AG04449 (cell line): ENCODE measurements around a stretch of chr4.

DNA sequence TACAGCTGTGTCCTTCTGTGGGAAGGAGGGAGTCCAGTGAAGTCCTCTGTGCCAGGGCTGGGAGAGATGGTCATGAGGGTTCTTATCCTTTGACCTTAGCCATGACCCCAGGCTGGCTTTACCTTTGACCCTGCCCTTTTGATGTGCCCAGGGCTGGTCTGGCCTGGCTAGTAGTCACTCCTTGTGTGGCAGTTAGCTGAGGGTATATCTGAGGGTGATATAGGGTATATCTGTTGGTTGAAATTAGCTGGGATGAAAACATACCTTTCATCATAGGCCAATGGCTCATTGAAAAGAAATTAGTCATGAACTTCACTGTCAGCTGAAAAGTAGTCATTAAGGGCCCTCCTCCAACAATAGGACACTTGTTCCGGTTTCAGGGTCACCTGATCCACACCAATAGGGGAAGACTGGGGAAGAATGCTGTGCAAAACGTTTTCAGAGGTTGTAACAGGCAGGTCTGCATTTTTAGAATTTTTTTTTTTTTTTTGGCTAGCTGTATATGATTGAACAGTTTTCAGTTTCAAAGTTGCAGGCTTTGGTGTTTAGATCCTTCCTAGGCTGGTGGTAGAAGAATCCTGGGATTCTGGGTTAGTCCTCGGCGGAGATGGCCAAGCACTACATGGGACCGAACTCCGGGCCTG lies 74.6 kb upstream of the STOX2 start:
- RRBS: no CpG with 5 or more reads among the region's 6 CpGs

DNA sequence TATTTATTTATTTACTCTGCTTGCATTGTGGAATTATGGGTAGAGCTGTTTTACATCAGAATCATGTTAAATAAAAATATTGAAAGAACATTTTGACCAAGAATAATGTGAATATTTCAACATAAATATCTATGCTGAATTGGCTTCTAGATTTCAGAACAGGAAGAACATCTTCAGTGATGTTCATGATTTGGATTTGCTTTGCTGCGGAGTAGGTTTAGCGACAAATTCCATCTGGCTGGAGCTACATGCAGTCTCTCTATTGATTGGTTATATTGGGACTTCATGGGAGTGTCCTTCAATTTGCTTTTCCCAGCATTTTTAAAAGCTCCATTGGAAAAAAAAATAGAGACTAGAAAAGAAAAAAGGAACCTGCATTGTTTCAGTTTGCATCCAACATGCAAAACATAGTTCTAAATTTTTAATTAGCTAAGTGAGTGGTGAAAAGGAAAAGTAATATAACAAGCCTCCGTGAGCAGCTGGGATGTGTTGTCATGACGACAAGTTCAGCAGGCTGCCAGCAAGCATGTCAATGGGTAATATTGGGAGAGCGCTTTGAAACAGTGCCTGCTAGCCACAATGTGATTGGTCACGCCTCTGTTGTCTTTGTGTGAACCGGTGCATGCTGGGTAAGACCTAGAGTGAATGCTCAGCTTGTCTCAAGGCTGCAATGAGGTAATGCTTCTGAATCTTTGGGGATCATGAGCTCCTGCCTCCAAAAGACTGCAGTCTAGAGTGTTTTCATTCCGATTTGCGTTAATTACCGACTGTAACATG lies 54.7 kb downstream of the STOX2 start:
- RRBS: no CpG with 5 or more reads among the region's 10 CpGs

DNA sequence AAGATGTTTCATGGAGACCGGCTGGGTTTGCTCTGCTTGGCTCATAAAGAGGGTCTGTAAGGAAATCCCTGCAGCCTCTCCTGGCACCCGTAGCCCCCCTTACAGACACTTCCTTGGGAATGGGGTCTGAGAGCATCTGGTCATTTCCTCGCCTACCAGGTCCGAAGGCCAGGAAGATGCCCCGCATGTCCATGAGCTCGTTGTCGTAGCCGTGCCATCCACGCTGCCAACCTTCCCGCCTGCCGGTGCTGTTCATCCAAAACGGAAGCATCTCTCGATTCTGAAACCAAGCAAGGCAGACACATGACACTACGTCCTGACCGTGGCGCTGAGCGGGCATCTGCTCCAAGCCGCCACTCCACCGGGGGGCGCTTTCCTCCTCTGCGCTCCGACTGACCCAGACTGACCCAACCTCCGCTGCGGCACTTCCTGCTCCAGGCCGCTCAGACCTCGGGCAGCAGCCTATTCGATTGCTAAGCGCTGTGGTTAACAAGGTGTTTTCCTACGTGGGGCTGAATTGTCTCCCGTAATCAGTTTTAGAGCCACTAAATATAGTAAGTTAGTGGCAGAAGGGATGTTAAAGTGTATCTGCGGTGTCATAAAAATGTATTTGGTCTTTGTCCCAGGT lies 120.5 kb downstream of the ENPP6 start:
- RRBS: no CpG with 5 or more reads among the region's 31 CpGs

DNA sequence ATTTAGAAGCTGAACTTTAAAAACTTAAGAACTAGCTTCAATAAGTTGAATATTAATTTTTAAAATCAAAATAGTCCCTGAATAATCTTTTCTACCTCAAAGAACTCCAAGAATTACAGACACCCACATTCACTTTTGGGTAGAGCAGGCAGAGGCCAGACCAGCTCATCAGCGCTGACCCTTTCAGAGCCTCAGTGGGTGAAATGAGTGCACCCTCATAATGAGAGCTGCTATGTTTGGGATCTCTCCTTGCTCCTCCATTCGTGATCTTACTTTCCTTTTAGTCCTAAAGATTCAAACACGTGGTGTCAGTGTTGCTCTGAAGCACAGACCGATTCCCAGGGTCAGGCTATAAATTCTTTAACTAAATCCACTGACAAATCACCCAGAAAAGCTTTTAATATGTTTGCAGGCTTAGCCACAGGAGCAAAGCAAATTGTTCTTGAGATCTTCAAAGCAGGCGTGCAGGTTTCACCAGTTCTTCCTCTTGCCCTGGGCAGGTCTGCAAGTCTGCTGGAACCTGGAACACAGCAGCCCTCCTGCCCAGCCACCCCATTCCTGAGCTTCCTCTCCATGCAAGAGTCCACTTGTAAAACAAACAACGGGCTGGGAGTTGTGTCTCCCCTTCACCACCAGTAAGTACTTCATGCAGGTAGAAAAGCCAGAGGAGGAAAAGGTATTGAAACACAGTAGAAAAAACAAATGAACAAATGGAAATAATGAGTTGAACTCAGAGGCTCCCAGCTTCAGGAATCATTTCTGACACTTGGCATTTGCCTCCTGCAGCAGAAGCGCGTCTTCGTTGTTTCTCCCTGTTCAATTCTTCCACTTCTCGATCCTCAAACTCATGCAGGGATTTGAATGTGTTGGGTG lies 70.1 kb upstream of the ENPP6 start:
- RRBS: no CpG with 5 or more reads among the region's 10 CpGs

GRCh38 chr4:184328043-184328694 lies 110.5 kb upstream of the ENPP6 start:
- RRBS: no CpG with 5 or more reads among the region's 7 CpGs

- RRBS: no CpG with 5 or more reads among the region's 15 CpGs
Measured at GRCh38 chr4:184386999-184387863, 87.1 kb downstream of the IRF2 start.

DNA sequence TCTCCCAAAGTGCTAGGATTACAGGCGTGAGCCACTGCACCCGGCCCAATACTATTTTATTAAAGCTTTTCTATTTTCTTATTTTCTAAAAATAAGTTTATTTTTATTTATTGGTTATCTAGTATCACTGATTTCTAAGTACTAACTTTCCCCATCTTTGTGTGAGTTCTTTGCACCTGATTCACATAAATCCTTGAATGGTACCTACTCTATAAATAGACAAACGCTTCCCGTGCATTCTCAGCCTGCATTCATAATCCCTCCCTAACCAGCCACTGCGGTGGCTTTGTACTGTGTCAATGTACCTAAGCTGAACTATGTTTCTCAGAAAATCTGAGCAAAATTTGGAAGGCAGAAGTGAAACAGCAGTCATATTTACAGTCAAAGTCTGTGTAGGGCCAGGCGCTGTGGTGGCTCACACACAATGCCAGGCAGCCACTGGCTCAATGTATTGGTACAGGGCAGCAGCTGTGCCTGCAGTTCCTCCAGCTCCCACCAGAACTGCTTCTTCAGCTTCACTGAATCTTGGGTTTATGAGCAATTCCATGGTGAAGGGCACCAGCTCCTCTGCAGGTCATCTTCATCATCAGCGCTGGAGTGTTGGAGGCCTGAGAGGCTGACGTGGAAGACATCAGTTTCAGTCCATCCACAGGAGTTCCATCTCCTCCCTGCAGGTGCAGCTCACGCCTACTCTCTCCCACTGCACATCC lies 32.2 kb upstream of the IRF2 start:
- RRBS: no CpG with 5 or more reads among the region's 9 CpGs

DNA sequence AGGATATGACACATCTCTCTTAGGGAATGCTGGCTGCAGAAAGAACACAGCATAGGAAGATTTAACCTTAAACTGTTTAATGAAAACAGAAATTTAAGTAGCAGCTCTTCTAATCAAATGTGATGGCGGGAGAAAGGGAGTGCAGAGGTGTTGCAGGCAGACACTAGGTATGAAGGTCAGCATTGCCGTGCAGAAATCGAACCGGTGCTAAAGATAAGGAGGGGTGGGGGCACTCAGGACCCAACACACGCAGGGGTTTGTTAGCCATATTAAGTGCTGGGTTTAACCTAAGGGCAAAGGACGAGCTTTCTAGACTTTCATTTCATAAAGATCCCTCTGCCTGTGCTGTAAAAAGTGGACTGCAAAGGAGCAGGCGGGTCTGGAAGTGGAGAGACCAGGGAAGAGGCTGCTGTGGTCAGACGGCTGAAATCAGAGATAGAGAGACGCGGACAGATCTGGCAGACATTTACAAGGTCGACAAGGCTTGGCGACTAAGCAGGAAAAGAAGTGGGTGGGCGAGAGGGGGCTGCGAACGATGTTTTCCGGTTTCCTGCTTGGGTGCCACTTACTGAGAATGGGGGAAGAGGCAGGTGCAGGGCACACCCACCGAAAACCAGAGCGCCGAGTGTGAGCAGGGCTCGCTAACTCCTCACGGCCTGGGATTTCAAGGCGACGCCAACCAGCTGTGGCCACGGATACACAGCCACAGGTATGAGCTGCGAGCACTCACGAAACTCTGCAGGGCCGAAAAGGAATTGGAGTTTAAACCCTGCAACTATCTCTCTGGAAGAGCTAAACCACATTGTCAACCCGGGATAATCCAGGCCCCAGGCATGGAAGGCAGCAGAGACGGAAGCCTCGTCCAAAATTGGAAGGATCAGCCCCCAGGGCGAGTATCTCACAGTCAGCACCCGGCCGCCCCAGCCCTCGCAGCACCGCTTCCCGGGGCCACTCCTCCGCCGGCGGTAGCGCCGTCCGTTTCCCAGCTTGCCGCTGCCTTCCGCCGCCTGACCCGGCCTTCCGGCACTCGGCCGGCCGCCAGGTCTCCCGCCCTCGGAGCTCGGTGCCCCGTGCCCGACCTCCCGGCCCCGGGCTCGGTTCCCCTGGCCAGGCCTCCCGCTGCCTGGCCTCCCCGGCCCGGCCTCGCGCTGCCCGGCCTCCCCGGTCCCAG lies 966 bp downstream of the CASP3 start:
- RRBS: 2% methylated on average over 24 of the region's 65 CpGs

GRCh38 chr4:184688443-184688839 lies 38.9 kb downstream of the PRIMPOL start:
- RRBS: no CpG with 5 or more reads among the region's 11 CpGs

GRCh38 chr4:184779327-184779793 lies 45.5 kb upstream of the CENPU start:
- RRBS: no CpG with 5 or more reads among the region's 2 CpGs

DNA sequence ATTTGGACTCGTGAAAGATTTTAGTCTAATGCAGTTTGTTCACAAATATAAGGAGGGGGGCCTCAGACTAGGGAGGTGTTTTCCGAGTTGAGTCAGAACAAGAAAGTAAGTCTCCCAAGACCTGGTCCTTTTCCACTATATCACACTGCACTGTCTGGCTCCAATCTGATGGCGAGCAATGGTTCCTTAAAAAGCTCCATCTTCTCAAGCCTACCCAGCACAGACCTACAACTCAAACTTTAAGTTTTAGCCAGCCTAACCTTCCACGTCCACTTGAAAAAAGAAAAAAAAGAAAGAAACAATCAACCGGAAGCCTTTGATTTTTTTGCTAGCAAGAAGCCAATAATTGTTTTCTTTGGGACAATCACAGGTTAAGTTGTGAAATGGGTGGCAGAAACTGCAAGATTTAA lies 1.2 kb downstream of the ACSL1 start:
- RRBS: no CpG with 5 or more reads among the region's 5 CpGs

DNA sequence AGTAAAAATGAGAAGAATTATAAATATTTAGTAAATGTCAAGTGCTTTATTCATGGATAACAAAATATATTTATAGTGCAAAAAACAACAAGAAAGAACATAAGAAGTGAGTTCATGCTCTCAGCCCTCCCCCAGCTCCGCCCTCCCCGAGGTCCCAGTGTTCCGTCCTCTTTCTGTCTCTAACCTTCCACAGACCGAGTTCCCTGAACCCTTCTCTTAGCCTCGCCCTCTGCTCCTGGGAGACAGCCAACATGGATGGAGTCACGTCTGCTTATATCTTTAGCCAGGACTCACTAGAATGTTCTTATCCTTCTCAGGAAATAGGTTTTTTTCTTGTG lies 40.1 kb upstream of the HELT start:
- RRBS: no CpG with 5 or more reads among the region's 6 CpGs

DNA sequence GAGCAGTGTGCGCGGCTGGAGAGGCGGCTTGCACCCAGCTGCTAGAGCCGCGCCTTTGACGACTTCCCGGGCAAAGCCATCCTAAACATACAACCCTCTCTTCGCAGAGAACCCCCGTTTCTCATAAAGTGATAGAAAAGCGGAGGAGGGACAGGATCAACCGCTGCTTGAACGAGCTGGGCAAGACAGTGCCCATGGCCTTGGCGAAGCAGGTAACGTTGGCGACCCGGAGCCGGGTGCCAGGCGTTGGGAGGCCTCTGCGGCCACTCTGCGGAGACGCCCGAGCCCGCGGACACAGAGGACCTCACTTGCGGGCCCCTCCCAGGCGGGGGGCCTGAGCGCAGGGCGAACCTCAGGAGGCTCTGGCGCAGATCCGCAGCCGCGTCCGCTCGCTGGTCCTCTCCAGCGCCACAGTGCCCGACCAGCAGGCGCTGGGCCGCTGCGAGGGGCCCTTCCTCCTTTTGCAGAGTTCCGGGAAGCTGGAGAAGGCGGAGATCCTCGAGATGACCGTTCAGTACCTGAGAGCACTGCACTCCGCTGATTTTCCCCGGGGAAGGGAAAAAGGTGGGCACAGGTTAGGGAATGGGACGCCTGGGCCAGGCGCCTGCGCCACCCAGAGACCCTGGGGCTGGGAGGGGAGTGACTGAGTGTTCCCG lies 1.1 kb downstream of the HELT start:
- RRBS: 3% methylated on average over 5 of the region's 49 CpGs

DNA sequence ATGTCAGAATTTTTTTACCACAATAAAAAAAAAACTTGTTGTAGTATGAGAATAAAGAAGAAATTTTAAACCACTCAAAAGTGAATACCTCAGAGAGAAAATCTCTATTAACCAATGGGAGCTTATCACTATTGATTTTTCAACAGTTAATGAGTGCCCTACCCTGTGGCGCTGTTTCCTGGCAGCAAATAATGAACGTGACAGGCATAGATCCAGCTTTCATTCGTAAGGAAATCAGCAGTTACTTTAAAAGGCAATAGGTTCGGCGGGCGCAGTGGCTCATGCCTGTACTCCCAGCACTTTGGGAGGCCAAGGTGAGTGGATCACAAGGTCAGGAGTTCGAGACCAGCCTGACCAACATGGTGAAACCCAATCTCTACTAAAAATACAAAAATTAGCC lies 32.6 kb upstream of the SLC25A4 start:
- RRBS: no CpG with 5 or more reads among the region's 7 CpGs

DNA sequence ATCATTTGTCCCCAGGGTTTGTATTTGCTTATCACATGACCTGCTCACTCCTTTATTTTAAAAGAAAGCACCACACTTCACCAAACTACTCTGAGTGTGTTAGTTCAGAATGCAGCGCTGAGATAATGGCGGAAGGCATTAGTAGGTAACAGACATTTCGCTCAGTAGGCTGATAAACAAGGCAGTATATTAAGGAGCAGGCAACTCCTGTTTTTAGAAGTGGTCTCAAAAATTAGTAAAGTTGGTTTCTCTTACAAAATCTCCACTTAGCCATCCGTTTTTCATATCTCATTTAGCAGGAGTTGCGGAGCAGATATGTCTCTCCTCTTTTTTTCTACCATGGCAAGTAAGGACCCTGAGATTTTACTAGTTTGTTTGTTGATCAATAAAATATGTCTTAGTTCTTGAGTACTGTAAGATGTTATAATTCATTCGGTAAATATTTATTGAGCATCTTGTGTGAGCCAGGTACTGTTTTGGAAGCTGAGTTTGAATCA lies 1.8 kb downstream of the SNX25 start:
- RRBS: no CpG with 5 or more reads among the region's 6 CpGs

- RRBS: no CpG with 5 or more reads among the region's 12 CpGs
Measured at GRCh38 chr4:185399984-185400917, 3.6 kb downstream of the ANKRD37 start.

DNA sequence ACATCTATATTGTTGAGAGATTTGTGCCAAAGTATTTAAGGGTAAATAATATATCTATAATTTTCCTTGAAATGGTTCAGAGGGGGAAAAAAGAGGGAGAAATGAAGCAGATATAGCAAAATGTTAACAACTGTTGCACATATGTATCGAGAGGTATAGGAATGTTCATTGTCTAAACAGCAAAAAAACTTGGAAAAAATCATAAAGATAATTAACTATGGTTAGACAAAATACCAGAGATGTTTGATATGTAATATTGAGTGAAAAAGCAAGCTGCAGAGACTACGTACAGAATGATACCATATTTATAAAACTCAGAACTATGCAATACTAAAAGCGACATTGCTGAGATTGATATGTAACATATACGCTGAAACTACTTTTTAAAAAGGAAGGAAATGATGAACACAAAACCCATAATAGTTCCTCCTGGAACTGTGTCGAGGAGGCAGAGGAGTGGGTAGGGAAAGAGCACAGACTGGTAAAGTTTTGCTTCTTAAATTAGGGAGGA lies 14.1 kb downstream of the UFSP2 start:
- RRBS: no CpG with 5 or more reads among the region's 5 CpGs

DNA sequence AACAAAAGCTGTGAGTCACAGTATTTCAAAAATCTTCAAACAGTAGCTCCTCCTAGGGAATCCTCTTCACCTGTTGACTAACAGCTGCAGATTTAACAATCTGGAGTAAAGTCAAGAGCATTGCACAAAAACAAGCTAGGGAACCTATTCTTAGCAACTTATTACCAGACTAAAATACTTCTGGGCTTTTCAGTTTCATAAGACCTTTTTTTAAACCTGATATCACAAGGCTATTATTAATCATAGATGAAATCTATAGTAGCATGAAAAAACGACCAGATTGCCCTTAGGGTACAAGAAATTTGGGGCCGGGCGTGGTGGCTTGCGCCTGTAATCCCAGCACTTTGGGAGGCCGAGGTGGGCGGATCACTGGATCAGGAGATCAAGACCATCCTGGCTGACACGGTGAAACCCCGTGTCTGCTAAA lies 8.2 kb upstream of the CCDC110 start:
- RRBS: no CpG with 5 or more reads among the region's 8 CpGs

- RRBS: no CpG with 5 or more reads among the region's 21 CpGs
Measured at GRCh38 chr4:185504349-185505326, 30.7 kb downstream of the PDLIM3 start.

DNA sequence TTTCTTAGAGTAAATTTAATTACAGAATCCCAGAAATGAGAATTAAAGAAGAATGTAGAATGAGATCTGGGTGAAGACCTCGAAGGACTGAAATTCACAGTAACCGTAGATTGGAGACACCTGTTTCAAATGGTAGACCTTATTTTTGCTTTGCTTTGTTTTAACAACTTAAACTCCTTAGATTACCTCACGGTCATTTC lies 12.5 kb downstream of the PDLIM3 start:
- RRBS: no CpG with 5 or more reads among the region's 3 CpGs